Pericardium fibroblast (primary cell): ENCODE results near the gene RBM27.

- RAMPAGE, long total RNA = no peak
Measured at GRCh38 chr5:142770963-142771782, 996 bp downstream of the ARHGAP26 start.

- RAMPAGE, long total RNA = no peak
Measured at GRCh38 chr5:142857263-142857772, 87.1 kb downstream of the ARHGAP26 start.

DNA sequence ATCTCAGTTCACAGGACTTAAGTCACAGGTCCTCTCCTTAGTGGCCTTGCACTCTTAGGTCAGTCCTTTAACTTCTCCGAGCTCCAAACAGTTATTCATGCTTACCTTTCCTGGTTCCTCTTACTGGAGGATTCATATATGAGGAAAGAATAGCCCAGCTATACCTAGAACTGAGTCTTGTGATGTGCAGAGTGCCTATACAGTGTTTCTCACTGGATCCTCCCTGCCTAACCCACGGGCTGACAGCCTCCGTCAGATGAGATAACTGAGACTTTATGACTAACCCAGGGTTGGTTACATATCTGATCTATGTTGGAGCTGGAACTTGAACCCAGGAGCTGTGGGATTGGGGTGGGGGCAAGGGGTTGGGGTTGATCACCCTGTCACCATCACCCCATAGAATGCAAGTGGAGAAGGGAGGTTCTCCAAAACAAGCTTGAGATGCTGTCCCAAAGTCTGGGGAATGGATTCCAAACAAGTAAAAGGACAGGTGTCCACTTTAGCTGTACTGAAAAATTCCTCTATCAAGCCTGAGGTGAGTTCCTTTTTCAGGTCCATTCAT is 100.4 kb downstream of the ARHGAP26 start:
- RAMPAGE, long total RNA = no peak

GRCh38 chr5:142871032-142872239 is 101.3 kb downstream of the ARHGAP26 start:
- RAMPAGE, long total RNA = no peak

DNA sequence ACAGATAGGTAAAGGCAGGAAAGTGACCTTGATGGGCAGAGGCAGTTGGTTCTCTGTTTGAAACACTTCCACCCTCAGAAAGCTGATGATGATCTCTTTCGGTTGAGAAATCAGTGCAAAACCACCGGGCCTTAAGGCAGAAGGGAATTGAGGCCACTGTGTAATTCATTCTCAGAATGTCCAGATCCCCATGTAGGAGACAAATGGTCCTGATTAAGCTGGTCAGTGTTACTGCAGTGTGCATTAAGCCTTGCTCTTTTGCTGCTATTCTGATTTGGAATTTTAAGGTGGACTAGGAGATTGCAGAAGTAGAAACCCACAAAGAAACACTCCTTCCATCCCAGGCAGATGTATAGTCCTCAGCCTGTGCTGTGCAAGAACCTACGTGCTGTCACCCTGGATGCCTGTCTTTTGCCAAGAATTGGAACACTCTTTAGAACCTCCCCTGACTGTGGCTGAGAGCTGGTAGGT is 255.2 kb downstream of the ARHGAP26 start:
- RAMPAGE, long total RNA = no peak

DNA sequence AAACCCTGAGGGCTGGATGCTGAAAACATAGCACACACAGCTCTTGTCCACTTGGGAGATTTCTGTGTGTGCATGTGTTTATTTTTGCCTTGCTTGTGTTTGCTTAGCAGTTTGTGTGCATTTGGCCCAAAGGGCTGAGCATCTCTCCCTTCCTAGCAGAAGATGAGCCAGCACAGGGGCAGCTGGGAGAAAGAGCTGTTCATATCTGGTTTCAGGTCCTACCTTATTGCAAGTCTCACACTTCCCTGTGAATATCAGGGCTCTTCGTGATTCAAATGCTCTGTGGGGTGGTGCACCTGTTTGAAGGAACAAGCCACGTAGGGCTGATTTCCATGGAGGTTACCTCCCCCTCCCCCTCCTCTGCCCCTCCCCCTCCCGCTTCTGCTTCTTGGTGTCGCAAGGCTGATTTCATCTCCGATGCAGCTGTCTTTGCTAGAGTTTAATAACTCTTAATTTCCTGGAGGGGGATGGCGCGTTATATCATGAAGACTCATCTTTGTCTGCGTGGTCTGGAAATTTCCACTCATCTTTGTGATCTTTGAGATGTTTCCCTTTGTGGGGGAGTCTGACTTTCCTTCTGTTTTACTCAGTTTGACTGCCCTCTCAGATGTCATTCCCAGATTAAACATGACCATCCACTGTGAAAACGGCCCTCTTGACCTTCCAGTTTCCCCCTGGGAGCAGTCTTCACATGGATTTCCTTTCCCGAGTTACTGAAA is 296.7 kb downstream of the ARHGAP26 start:
- RAMPAGE, long total RNA = no peak

GRCh38 chr5:143135694-143136265 is 267.7 kb downstream of the NR3C1 start:
- RAMPAGE, long total RNA = no peak

GRCh38 chr5:143222648-143223729 is 180.5 kb downstream of the NR3C1 start:
- RAMPAGE, long total RNA = no peak

DNA sequence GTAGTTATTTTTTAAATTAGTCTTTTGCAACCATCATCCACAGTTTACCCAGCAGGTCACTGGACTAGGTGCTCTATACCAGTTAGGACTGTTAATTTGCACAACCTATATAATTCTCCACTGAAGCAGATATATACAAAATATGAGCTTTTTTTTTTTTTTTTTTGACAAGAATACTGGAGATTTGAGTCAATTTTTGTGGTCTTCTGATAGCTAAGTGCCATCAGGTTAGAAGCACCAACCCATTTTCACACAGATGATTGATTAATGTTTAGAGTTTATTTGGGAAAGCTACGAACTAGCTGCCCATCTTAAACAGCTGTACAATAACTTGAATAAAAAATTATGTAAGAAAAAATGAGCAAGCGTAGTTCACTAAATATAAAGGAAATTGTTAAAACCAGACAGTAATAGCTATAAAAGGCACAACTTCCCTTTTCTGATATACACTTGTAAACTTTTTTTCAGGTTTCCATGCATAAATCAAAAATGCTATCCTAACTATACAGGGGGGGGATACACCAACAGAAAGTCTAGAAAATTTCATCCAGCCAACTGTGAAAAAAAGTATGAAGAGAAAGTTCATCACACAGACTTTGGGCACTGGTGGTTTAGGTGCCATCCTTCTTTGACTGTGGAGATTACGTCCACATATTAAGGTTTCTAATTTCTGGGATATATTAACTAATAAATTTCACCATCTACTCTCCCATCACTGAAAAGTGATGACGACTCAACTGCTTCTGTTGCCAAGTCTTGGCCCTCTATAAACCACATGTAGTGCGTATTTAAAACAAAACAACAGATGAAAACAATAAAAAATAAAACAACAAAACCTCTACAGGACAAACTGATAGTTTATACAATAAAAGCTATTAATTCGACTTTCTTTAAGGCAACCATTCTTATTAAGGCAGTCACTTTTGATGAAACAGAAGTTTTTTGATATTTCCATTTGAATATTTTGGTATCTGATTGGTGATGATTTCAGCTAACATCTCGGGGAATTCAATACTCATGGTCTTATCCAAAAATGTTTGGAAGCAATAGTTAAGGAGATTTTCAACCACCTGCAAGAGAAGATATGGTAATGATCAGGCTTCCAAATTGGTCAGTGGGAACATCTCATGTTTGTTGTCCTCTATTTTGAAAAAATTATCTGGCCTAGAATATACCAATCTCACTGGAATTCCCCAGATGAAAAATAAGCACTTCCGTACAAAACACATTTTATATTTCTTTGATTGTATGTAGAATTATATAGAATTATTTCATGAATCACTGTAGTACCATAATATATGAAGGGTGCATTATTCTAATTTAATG is 122.1 kb downstream of the NR3C1 start:
- RAMPAGE, long total RNA = no peak

GRCh38 chr5:143313918-143314540 is 89.5 kb downstream of the NR3C1 start:
- RAMPAGE, long total RNA = no peak

GRCh38 chr5:143379380-143380114 is 23.9 kb downstream of the NR3C1 start:
- RAMPAGE, long total RNA = no peak

- RAMPAGE, long total RNA = no peak
Measured at GRCh38 chr5:143434424-143434996, 31.0 kb upstream of the NR3C1 start.

- RAMPAGE, long total RNA = no peak
Measured at GRCh38 chr5:143435114-143435655, 31.7 kb upstream of the NR3C1 start.

GRCh38 chr5:145754469-145755019 is 80.6 kb downstream of the PRELID2 start:
- RAMPAGE, long total RNA = no peak

DNA sequence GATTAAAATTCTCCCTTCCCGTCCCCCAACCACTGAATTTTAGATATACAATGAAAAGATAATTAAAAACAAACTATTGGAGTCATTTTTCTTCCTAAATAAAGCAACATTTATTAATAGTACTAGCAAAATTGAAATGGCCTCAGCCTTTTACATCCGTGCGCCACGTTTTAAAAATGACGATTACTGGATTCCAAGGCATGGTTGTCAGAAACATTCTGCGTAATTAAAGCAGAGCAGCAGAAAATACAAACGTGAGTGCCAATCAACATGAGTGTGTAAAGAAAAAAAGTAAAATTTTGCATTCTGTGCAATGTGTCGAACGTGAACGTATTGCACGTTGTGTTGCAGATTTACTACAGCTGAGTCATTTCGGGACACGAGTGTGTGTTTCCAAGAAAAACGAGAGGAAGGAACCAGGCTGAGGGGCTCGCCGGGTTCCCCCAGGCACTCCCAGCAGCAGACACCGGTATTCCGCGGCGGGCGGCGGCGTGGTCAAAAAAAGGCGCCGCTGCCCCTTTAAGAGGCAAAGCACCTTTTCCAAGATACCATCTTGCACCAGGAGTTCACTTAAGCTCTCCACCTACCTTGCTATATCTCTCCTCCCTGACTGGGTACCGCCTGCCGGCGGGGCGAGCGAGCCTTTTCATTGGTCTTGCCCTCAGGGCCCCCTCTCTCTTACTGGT is 418 bp upstream of the RBM27 start:
- RAMPAGE, long total RNA = no peak

- RAMPAGE, long total RNA = start-site peak on the plus strand at chr5:146203569-146203629, 836 and 405 reads in 2 replicates
Measured at GRCh38 chr5:146203530-146204207, at the start of gene RBM27. Gene RBM27, plus strand, starts transcription at chr5:146203605.

- RAMPAGE, long total RNA = no peak
Measured at GRCh38 chr5:146447428-146448051, 407 bp downstream of the TCERG1 start.

DNA sequence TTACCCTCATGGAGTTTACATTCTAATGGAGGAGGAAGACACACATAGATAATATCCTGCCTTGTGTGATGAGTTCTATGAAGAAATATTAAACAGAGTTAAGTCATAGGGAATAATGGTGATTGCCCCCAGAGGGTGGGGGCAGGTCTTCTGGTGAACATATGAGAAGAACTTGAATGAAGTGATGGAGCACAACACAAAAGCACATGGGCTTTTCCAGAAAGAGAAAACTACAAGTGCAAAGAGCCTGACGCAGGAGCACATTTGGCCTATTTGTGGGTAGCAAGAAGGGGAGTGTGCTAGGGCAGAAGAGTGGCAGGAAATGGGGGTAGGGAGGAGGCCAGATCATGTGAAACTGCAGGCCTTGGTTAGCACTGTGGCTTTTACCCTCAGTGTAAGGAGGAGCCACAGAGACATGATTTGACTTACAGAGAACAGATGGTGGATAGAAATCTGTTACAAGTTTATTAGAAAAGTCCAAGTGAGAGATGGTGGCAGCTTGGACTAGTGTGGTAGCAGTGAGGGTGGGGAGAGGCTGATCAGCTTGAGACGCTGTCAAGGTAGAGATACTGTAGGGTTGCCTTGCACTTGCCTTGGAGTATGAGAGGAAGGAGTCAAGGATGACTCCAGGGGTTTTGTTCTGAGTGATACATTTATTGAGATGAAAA is 126.8 kb downstream of the PPP2R2B start:
- RAMPAGE, long total RNA = no peak

GRCh38 chr5:146877047-146877311 is 1.6 kb downstream of the PPP2R2B start:
- RAMPAGE, long total RNA = no peak

- RAMPAGE, long total RNA = no peak
Measured at GRCh38 chr5:147170655-147170854, 64.3 kb upstream of the STK32A start.